Heart (tissue), 3 donors: ENCODE measurements around the genes GOLPH3 and SUB1.

- RAMPAGE, long total RNA, 2 experiments = no peak in any of the 2 experiments
Observed at GRCh38 chr5:28810235-28810734, 1771.9 kb upstream of the CDH9 start.

DNA sequence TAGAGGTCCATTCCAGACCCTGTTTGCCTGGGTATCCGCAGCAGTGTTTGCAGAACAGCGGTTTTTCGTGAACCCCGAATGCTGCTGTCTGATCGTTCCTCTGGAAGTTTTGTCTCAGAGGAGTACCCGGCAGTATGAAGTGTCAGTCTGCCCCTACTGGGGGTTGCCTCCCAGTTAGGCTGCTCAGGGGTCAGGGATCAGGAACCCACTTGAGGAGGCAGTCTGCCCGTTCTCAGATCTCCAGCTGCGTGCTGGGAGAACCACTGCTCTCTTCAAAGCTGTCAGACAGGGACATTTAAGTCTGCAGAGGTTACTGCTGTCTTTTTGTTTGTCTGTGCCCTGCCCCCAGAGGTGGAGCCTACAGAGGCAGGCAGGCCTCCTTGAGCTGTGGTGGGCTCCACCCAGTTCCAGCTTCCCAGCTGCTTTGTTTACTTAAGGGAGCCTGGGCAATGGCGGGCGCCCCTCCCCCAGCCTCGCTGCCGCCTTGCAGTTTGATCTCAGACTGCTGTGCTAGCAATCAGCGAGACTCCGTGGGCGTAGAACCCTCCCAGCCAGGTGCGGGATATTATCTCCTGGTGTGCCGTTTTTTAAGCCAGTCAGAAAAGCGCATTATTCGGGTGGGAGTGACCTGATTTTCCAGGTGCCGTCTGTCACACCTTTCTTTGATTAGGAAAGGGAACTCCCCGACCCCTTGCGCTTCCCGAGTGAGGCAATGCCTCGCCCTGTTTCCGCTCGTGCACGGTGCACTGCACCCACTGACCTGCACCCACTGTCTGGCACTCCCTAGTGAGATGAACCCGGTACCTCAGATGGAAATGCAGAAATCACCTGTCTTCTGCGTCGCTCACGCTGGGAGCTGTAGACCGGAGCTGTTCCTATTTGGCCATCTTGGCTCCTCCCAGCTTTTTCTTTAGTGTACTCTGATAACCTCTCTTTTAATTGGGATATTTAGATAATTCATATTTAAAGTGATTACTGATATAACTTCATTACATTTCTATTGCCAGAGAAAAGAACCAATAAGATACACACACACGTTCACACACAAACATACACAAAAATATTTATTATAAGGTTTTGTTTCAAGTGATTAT lies 764.5 kb upstream of the CDH6 start:
- RAMPAGE, long total RNA, 2 experiments = no peak in any of the 2 experiments

GRCh38 chr5:31525956-31526616 lies 5.8 kb downstream of the DROSHA start:
- RAMPAGE, long total RNA, 2 experiments = no peak in any of the 2 experiments

- RAMPAGE, long total RNA, 2 experiments = no peak in any of the 2 experiments
Observed at GRCh38 chr5:31530643-31531341, 1.1 kb downstream of the DROSHA start.

DNA sequence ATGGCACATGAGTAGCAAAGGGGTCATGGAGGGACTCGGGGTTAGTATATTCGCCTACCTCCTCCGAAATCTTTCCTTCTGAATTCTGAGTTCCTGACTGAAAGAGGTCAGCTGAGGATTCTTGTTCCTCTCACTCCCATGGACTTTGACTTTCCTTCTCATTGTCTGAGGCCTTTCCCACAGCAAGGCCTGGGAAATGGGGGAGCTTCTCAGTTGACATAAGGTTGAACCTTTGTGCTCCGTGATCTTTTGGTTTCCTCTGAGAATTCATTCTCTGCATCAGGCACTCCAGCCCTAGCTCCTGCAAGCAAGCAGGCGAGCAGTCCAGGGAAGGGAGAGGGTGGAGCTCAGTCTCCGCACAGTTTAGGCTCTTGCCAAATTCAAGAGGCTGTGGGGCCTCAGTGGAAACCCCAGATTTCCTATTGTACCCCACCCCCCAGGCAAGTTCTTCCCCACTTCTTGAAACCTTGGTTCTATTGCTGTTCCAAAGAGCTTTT lies 147.1 kb downstream of the PDZD2 start:
- RAMPAGE, long total RNA, 2 experiments = no peak in any of the 2 experiments

GRCh38 chr5:32099872-32101015 lies 73.9 kb downstream of the GOLPH3 start:
- RAMPAGE, long total RNA, 2 experiments = no peak in any of the 2 experiments

GRCh38 chr5:32174025-32174893 lies at the start of gene GOLPH3:
Gene GOLPH3, minus strand, starts transcription at chr5:32174319.
- RAMPAGE, long total RNA, 2 experiments = no peak in any of the 2 experiments

DNA sequence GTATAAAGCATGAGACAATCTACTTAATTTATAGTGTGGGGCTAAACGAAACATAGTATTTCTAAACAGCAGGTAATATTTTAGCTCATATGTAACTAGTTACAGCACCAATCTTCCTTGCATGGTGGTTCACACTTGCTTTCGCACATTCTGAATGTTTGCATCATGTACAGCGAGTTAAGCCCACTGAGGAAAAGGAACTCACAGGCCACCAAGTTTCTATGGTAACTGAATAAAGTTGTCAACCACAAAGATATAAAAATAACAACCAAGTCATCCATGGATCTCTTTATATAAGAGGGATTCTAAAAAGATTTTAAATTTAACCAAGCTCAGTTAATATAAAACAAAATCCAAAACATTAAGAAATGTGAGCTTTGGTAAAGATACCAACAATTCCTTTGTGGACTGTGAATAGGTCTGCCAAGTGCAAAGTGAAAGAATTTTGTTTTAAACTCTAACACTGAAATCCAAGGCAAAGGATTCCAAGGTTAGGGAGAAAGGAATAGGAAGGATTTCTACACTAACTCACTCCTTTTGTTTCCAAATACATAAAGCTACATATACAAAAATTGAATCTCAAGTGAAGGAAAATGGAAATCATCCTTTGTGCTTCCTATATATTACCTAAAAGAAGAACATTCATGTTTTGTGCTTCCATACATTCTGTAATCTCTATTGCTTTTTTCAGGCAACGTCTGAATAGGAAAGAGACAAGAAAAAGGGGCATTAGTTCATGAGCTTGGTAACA lies 67.5 kb upstream of the GOLPH3 start:
- RAMPAGE, long total RNA, 2 experiments = no peak in any of the 2 experiments

DNA sequence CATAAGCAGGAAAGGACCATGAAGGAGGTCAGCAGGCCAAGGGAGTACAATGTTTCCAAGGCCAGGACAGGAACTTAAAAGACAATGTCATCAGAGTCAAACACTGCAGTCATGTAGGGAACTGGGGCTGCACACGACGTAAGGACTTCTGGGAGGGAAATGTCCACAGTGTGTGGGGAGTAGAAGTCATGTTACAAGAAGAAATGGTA lies 61.5 kb downstream of the MTMR12 start:
- RAMPAGE, long total RNA, 2 experiments = no peak in any of the 2 experiments

- RAMPAGE, long total RNA, 2 experiments = no peak in any of the 2 experiments
Observed at GRCh38 chr5:32355439-32355638, 42.6 kb upstream of the MTMR12 start.

GRCh38 chr5:32443386-32444404 lies 845 bp downstream of the ZFR start:
- RAMPAGE, long total RNA, 2 experiments = no peak in any of the 2 experiments

DNA sequence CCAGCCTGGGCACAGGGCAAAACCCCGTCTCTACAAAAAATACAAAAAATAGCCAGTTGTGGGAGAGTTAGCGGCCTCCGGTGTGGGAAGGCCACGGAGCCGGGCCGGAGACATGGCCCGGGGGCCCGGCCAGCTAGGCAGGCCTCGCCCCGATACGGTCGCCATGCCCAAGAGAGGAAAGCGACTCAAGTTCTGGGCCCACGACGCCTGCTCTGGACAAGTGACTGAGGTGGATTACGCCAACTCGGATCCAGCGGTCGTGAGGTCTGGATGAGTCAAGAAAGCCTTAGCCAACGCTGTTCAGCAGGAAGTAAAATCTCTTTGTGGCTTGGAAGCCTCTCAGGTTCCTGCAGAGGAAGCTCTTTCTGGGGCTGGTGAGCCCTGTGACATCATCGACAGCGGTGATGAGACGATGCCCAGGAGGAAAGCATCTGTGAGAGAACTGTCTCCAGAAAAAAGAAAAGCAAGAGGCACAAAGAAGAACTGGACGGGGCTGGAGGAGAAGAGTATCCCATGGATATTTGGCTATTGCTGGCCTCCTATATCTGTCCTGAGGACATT lies 62.6 kb upstream of the SUB1 start:
- RAMPAGE, long total RNA, 2 experiments = no peak in any of the 2 experiments

DNA sequence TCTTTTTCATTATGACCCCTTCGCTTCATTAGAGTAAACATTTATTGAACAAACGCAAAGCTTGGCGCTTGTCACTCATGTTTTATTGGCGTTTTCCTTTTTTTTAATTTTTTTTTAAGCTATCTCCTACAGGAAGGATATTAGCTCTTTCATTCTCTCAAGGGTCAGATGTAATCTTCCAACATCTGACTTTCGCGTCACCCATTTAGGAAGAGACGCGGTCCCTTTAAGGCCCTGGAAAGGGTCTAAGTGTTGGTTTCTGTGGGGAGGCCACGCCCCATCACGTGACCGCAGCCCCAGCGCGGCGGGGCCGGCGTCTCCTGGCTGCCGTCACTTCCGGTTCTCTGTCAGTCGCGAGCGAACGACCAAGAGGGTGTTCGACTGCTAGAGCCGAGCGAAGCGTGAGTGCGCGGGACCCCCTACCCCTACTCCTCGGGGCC lies at the start of gene SUB1:
Gene SUB1 (plus strand): TSS at position 333 of the 440 bp plus-strand sequence.
- RAMPAGE, long total RNA, 2 experiments = start-site peak on the plus strand in 2 of 2 experiments, centred at positions 331 to 337 of the sequence, 13,744 to 14,908 reads per replicate

DNA sequence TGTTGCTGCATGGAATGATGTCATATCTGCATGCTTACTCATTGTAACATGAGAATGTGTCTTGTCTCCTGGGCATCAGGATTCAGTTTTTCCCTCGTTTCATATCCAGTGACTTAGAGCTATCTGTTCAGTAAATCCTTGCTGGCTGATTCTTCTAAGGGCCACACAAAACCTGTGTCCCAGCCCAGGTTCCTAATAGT lies 94.9 kb downstream of the NPR3 start:
- RAMPAGE, long total RNA, 2 experiments = no peak in any of the 2 experiments

- RAMPAGE, long total RNA, 2 experiments = start-site peak on the plus strand in 1 of 2 experiments, at chr5:33162155-33162164 at its widest, 245 reads per replicate
Observed at GRCh38 chr5:33161857-33162251, 278.9 kb upstream of the TARS1 start.

- RAMPAGE, long total RNA, 2 experiments = start-site peak on the plus strand in 1 of 2 experiments, at chr5:33229493-33229501 at its widest, 7 reads per replicate
Observed at GRCh38 chr5:33229240-33229787, 211.5 kb upstream of the TARS1 start.

GRCh38 chr5:33291405-33291860 lies 149.3 kb upstream of the TARS1 start:
- RAMPAGE, long total RNA, 2 experiments = no peak in any of the 2 experiments

GRCh38 chr5:33439149-33439523 lies 1.6 kb upstream of the TARS1 start:
- RAMPAGE, long total RNA, 2 experiments = no peak in any of the 2 experiments

GRCh38 chr5:34020685-34021222 lies 12.9 kb upstream of the AMACR start:
- RAMPAGE, long total RNA, 2 experiments = no peak in any of the 2 experiments

GRCh38 chr5:34529992-34530281 lies 126.2 kb upstream of the RAI14 start:
- RAMPAGE, long total RNA, 2 experiments = no peak in any of the 2 experiments